Skeletal muscle tissue (tissue), 7 donors: ENCODE measurements around a stretch of chrX.

GRCh38 chrX:39773870-39775063 lies 323.5 kb downstream of the BCOR start:
- PRO-cap, 3 experiments = no peak in any of the 3 experiments
- RAMPAGE, long total RNA = no peak
- RRBS, 2 experiments = no CpG with 5 or more reads among the region's 22 CpGs

- PRO-cap, 3 experiments = no peak in any of the 3 experiments
- RAMPAGE, long total RNA = no peak
- RRBS, 2 experiments = no CpG with 5 or more reads among the region's 9 CpGs
Observed at GRCh38 chrX:39787865-39788377, 309.8 kb downstream of the BCOR start.

- PRO-cap, 3 experiments = no peak in any of the 3 experiments
- RAMPAGE, long total RNA = no peak
- RRBS, 2 experiments = no CpG with 5 or more reads among the region's 18 CpGs
Observed at GRCh38 chrX:39813576-39814367, 284.0 kb downstream of the BCOR start.

DNA sequence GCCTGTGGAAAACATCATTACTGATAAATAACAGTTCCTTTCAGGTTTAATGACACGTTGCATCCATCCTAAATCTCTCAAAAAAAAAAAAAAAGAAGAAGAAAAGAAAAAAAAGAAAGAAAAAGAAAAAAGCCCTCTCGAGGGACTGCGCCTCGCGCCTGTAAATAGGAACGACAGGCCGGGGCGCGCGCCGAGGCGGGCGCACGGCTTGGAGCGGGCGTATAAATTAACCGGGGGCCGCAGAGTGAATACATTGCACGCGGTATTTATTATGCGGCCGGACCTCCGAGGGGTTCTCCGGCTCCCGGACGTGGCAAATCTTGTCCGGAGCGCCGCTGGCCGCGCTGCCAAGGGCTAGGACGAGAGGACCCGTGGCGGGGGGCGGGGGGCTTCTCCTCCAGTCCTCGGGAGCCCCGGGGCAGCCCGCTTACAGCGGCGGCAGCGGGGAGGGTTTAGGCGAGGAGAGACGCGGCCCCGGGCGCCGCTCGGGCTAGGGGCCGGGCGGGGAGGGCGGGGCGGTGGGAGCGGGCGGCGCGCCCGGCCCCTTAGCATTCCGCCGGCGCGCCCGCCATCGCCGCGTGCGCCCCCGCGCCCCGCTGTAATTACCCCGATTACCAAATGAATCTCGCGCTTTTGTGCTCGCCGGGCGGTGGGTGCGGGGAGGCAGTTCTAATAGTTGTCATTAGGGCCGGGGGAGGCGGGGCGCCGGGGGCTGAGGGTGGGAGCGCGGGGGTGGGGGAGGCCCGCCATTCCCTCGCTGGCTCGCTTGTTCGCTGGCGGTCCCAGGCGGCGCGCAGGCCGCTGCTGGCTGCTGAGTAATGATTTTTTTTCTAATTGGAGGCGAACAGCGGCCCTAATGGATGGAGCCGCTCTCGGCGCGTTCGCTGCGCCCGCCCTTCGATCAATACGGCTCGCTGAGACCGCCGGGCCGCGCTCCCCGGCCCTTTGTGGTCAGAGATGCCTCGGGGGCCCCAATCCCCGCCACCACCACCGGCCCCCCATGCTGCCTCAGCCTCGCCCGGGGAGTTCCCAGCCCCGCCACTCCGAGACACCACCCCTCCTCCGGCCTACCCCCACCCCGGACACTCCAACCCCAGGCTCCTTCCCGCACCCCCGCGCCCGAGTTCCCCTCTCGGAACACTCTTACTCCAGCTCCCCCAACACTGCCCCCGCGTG lies 276.6 kb downstream of the BCOR start:
- PRO-cap, 3 experiments = peak in 1 of 3 experiments; most common plus-strand start position 551 of the sequence (in 1)
- RAMPAGE, long total RNA = no peak
- RRBS, 2 experiments = 7 to 14% methylated on average over 56 to 63 of the region's 124 CpGs

GRCh38 chrX:39905380-39906080 lies 192.2 kb downstream of the BCOR start:
- PRO-cap, 3 experiments = no peak in any of the 3 experiments
- RAMPAGE, long total RNA = no peak
- RRBS, 2 experiments = 16 to 39% methylated on average over 4 of the region's 25 CpGs

DNA sequence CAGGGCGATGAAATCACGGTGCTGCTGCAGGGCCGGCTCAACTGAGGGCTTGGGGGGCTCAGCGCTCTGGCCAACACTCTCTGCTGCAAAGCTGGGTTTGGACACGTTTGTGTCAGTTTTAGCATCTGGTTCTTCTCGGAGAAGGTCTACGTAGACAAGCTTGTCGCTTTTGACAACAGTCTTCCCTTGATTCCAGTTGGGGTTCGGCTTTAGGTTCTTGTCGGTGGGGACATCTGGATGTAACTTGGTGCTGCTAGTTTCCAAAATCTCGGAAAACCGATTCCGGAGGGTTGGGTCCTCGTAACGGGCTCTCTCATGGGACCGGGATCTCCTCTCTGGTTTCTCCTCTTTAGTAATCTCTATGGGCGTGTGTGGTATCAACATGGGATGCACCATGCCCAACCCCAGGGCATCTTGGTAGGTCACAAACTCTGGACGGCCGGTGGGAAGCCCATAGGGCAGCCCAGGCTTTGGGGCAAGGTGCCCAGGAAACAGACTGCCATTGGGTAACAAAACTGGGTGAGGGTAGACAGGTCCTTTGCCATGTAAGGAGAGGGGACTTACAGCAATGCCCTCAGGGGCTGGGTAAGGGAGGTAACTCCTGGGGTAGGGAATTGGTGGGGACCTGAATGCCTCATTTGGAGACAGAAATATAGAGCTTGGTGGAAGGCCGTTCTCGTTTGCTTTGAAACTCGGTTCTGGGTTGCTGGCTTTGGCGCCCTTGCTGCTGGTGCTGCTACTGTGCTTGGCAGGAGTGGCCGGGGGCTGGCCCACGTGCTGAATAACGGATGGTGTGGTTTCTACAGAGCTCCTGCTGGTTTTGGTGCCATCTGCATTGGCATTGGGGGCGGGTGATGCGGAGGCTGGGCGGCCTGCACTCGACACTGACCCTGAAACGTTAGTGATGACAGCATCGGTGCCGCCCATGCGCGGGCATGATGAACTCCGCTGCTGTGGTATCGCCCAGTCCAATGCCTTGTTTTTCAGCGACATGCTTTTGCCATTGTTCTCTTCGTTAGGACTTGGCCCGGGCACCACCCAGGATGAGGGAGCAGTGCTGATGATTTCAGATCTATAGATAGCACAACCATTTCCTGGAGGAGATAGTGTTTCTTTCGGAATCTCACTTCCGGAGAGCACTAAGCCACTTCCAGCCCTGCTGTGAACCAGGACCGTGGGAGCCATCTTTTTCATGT lies 24.6 kb downstream of the BCOR start:
- PRO-cap, 3 experiments = no peak in any of the 3 experiments
- RAMPAGE, long total RNA = no peak
- RRBS, 2 experiments = 42 to 66% methylated on average over 6 of the region's 43 CpGs

DNA sequence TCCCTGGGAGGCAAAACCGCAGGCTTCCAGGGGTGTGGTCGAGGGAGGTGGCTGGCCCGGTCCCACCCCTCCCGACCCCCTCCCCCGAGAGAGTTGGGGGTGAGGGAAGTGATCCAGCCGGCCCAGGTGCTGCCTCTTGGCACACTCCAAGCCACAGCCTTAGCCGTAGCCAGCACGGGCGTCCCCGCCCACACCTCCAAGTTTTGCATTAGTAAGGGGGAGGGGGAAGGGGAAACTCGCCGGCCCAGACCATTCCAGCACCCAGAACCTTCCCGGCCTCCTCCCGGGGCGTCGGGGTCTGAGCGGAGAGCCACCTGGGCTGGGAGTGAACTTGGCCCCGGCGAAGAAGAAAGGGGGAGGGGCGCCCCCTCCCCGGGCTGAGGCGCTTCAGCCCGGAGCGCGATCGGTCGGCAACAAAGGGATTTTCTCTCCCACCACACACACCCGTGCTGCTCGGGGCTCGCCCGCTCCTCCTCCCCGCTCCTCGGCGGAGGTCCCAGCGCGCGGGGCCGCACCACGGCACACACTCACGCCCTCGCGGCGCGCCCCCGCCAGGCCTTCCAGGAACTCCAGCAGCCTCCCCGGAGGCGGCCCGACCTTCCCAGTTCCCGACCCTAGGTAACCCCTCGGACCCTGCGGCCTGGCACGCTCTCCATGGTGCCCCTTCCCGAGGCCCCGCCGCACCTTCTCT lies 14.4 kb downstream of the BCOR start:
- PRO-cap, 3 experiments = no peak in any of the 3 experiments
- RAMPAGE, long total RNA = no peak
- RRBS, 2 experiments = 6 to 7% methylated on average over 12 to 15 of the region's 55 CpGs

DNA sequence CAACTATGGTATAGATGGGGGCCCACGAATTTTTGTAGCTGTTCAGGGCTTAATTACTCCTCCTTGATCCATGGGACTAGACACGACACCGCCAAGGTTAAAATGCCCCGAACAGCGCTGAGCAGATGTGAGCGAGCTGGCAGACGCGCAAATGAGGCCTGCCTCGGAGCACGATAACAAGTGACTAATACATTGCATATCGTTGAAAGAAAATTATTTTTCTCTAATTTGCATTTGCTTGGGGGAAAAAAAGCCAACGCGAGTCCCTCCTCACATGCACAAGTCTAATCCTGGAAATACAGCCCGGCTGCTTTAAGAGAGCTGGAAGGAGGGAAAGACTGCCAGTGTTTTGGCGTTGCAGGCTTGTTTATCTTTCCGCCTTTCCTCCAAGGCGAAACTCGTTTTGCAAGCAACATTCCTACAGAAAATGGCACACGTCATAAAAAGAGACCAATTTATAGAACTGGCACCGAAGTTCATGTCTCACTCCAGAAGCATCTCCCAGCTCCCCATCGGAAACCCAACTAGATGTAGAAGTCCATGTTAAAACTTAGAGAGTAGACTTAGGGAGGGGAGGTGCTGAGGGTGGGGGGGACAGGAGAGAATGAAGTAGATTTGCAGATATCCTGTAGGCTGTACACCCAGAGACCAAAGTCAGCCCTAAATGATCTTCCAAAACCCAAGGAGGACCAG lies 12.6 kb downstream of the BCOR start:
- PRO-cap, 3 experiments = no peak in any of the 3 experiments
- RAMPAGE, long total RNA = no peak
- RRBS, 2 experiments = no CpG with 5 or more reads among the region's 21 CpGs

DNA sequence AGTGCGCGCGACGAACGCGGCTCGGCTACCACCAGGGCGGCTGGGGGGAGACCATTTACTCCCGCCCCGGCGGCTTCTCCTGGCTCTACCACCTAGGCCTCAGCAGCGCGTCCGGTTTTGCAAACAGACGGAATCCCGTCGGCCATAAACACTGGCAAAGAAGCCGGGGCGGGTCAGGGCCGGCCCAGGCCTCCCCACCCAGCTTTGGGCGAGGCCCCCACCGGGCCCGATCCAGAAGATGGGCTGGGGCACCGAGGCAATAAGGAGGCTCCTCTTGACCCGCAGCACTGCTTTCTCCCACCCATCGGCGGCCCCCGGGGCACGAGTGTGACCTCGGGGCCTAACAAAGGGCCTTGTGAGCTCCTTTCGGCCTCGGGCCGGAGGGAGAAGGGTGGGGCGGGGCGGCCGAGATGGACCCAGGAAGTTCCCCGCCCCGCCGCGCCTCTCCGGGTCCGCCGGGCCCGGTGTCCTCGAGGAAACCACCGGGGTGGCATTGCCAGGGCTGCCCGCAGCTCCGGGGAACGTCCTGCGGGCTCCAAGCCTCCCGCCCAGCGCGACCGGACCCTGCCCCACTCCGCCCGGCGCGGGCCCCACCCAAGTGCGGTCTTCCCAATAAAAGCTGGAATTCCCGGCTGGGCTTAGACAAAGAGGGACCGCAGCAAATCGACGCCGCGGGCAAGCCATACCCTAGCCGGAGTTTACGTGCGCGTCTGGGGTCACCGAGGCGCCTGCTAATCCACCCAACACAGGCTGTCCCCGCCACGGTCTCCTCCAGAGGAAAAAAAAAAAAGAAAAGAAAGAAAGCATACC lies 5.9 kb downstream of the BCOR start:
- PRO-cap, 3 experiments = no peak in any of the 3 experiments
- RAMPAGE, long total RNA = no peak
- RRBS, 2 experiments = 26 to 68% methylated on average over 39 to 56 of the region's 73 CpGs

- PRO-cap, 3 experiments = no peak in any of the 3 experiments
- RAMPAGE, long total RNA = no peak
- RRBS, 2 experiments = no CpG with 5 or more reads among the region's 4 CpGs
Observed at GRCh38 chrX:40141232-40141521, 43.4 kb upstream of the BCOR start.

DNA sequence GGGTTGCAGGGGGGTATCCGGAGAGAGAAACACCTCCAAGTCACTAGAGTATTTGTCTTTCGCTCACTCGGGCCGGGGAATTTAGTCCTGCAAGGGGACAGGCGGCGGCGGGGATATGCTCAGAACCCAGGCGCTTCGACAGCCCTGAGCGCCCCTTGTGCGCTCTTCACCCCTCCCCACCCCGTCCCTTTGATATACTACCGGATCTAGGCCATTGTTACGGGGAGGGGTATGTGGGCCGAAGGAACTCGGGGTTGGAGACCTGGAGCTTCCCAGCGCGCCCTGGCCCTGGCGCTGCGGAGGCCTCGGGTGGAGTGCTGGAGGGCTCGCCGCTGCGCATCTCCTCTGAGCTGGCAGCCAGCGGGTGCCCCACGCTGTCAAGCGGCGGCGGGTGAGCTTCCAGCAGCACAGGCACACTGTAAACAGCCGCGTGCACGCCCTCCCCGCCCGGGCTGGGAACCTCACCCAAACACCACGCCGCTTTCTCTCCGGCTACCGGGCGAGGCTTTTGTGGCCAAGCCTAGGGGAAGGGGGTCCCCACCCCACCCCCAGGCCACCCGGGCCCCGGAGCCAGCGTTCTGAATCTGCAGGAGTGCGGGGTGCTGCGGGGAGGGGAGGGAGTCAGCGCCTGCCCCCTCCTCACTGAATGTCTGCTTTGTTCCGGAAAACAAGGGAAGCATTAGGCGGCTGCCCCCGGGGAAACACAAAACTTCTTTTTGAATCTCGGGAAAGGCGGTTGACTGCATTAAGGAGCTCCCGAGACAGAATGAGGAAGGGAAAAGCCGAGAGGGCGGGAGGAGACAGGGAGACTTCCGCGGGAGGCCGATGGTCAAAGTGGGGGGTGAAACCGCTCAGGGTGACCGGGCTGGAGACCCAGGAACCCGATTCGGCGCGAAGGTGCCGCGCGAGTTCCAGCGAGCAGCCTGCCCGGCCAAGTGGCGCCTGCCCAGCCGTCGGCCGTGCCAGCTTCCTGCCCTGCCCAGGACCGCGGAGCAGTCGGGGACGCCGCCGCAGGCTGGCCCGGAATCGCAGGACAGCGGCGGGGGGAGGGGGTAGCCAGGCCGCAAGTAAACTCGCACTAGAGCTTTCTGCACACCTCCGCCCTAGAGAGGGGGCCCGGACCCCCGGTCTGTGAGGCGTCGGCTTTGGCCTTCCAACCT lies 54.7 kb upstream of the BCOR start:
- PRO-cap, 3 experiments = peak in 2 of 3 experiments; most common plus-strand start position 435 of the sequence (in 1); most common minus-strand start position 347 of the sequence (in 2)
- RAMPAGE, long total RNA = no peak
- RRBS, 2 experiments = 3 to 6% methylated on average over 39 to 41 of the region's 88 CpGs

- PRO-cap, 3 experiments = no peak in any of the 3 experiments
- RAMPAGE, long total RNA = no peak
- RRBS, 2 experiments = no CpG with 5 or more reads among the region's 18 CpGs
Observed at GRCh38 chrX:40168794-40169013, 70.9 kb upstream of the BCOR start.

DNA sequence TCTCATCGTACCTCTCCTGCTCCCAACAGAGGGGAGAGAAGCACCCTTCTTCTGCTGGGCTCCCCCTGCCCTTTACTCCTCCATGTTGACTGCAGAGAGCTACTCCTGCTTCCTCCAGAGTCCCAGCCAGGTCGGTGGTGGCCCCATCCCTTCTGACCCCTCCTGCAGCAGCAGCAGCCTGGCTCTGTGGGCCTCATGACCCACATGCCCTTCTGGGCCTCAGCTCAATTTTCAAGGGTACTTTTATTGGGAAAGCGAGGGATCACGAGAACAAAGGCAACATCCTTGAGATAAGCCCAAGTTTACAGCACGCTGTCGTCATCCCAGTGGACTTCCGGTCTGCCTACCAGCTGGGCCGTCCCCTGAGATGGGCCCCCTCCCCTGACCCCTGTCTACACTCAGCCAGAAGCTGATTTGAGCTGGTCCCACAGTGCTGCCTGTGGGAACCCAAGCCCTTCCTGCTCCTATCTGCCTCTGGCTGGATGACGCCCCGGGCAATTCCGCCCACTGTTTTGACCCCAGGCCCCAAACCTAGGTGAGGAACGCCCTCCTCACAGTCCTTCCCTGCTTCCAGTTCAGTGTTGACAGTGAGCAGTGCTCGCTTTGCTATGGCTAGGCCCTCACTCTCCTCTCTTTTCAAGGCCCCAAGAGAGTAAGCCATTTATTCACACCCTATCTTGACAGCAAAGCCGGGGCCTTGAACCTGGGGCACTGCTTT lies 164.4 kb upstream of the BCOR start:
- PRO-cap, 3 experiments = no peak in any of the 3 experiments
- RAMPAGE, long total RNA = no peak
- RRBS, 2 experiments = no CpG with 5 or more reads among the region's 14 CpGs

GRCh38 chrX:41024640-41025076 lies 60.6 kb upstream of the USP9X start:
- PRO-cap, 3 experiments = no peak in any of the 3 experiments
- RAMPAGE, long total RNA = no peak
- RRBS, 2 experiments = no CpG with 5 or more reads among the region's 5 CpGs

- PRO-cap, 3 experiments = no peak in any of the 3 experiments
- RAMPAGE, long total RNA = no peak
- RRBS, 2 experiments = no CpG with 5 or more reads among the region's 8 CpGs
Observed at GRCh38 chrX:41045816-41046634, 39.2 kb upstream of the USP9X start.

DNA sequence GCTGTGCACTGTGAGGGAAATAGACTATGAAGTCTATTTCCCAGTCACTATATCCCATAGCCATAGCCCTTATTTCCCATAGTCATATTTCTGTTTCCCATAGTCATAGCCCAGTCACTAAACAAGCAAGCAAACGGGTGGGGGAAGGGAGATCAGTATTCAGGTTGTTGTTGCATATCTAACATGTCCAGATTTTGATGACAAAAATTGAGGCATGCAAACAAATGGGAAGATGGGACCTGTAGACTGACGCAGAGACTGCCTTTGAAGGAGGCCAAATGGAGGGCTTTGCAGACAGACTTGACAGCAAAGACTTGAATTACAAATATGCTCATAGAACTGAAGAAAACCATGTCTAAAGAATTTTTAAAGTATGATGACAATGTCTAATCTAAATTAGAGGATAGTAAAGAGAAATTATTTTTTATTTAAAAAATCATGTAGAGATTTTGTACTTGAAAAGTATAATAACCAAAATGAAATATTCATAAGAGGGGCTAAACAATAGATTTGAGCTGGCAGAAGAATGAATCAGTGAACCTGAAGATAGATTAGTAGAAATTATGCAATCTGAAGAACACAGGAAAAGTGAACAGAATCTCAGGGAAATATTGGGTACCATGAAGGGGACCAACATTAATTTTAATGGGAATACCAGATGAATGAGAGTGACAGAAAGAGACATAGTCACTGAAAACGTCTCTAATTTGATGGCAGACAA lies 72.4 kb downstream of the USP9X start:
- PRO-cap, 3 experiments = no peak in any of the 3 experiments
- RAMPAGE, long total RNA = no peak
- RRBS, 2 experiments = no CpG with 5 or more reads among the region's 3 CpGs

DNA sequence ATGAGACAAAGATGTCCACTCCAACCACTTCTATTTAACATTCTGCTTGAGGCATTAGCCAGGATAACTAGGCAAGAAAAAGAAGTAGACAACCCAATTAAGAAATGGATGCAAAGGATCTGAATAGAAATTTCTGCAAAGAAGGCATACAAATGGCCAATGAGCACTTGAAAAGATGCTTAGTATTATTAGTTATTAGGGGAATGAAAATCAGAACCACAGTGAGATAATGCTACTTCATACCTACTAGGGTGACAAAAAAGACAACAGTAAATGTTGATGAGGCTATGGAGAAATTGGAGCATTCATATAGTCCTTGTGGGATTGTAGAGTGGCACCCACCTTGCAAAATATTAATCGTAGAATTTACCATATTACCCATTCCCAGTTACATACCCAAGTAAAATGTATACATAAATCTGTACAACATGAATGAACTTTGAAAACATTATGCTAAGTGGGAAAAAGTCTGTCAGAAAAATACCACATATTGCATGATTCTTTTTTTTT lies 73.8 kb downstream of the USP9X start:
- PRO-cap, 3 experiments = no peak in any of the 3 experiments
- RAMPAGE, long total RNA = no peak
- RRBS, 2 experiments = no CpG with 5 or more reads among the region's 1 CpG

DNA sequence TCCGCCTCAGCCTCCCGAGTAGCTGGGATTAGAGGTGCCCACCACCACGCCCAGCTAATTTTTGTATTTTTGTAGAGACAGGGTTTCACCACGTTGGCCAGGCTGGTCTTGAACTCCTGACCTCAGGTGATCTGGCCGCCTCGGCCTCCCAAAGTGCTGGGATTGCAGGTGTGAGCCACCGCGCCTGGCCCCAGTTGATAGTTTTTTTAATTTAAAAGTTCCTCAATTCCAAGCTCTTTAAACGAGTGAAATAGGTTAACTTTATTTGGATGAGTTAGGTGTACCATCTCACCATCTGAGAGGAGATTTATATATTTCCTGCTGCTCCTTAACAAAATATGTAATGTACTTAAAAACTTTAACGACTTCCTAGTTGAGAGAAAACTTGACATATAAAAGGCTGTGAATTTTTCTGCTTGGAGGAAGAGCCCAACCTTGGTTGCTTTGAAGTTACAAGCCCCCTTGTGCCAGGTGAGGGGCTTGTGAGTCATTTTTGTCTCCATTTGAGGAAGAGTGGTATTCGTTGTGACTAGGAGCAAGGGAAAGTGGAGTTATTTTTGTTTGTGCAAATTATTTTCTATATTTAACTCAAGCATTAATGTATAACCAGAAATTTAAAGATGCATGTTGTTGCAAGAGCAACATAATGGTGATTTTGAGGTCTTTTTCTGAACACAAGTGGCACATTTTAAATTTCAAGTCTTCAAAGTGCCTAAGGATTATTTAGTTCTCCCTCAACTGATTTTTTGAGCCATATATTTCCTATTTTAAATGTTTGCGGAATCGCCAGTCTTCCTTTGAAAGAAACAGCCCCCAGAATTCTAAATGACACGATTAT lies 99.1 kb upstream of the DDX3X start:
- PRO-cap, 3 experiments = no peak in any of the 3 experiments
- RAMPAGE, long total RNA = no peak
- RRBS, 2 experiments = no CpG with 5 or more reads among the region's 14 CpGs

- PRO-cap, 3 experiments = no peak in any of the 3 experiments
- RAMPAGE, long total RNA = no peak
- RRBS, 2 experiments = no CpG with 5 or more reads among the region's 3 CpGs
Observed at GRCh38 chrX:41332114-41332323, 1.9 kb upstream of the DDX3X start.

DNA sequence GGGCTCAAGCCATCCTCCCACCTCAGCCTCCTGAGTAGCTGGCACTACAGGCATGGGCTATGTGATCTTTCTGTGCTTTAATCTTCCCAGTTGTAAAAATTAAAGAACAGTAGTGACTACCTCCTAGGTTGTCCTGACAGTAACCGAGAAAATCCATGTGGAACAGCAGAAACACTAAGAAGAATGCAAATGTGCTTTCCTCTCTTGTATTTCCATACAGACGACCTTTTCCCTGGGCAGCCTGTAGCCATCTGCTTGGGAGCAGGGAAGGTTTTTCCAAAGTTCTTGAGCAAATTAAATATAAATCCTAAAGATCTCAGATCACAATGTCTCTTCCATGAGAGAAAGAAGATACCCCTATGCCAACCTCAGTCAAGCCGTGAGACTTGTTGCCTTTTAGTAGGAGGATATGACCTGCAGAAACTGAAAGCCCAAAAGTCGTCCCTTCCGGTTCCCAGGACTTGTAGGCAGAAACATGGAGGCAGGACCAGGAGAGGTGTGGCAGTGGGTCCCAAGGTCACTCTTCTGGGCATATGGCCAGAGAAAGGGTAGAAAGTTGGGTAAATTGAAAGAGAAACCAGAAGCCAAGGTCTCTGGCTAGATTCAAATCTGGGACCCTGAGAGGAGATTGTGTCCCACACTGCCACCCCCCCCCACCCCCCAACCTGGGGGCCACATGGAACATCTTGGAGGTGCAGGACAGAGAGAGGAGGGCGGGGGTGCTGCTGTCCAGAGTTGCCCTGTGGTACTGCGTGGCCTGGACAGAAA lies 55.2 kb downstream of the DDX3X start:
- PRO-cap, 3 experiments = no peak in any of the 3 experiments
- RAMPAGE, long total RNA = no peak
- RRBS, 2 experiments = no CpG with 5 or more reads among the region's 7 CpGs